Glomerular endothelial cell (primary cell): ENCODE results near the gene TXNIP.

- RAMPAGE, long total RNA = no peak
Observed at GRCh38 chr1:144567429-144568091, 25.1 kb upstream of the PPIAL4F start.

DNA sequence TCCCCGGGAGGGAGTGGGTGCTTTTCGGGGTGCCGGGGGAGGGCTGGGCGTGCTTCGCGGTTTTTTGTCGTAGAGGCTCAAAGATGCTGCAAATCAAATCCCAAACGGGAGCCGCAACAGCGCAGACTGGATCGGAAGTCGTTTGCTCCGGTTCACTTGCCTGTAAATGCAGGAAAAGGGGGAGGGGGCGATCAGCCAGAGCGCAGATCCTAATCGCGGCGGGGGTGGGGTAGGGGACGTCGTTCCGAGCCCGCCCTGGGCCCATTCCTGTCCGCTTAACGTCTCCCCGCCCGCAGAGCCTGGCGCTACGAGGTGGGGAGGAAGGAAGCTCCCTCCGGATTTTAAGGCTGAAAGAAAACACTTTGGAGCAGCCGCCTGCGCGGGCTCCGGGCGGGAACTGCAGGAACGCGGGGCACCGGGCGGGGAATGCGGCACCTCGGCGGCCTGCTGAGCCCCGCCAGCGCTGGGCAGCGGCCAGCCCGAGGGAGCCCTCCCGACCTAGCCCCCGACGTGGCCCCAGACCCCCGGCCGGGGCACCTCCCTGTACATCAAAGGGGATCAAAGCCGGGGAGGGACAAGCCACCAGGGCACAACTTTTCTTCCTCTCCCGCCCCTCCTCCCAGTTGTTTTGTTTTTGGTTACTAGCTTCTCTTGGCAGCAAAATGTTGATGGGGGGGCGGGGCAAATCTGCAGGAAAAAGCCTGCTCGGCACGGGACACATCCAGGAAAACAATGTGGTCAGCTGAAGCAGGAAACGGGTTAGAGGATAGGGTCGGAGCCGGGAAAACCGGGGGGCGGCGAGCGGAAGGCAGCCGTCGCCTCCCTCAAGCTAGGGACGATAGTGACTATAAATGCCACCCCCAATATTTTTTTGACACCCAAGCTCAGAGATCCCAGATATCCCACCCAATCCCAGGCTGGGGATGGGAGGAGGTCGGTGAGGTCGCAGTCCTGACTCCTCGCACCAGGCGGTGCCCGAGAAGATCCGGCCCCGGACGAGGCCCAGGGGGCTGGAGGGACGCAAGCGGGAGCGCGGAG lies 1.5 kb downstream of the SRGAP2B start:
- RAMPAGE, long total RNA = no peak

- RAMPAGE, long total RNA = no peak
Observed at GRCh38 chr1:145189220-145189646, 52.7 kb downstream of the PPIAL4D start.

DNA sequence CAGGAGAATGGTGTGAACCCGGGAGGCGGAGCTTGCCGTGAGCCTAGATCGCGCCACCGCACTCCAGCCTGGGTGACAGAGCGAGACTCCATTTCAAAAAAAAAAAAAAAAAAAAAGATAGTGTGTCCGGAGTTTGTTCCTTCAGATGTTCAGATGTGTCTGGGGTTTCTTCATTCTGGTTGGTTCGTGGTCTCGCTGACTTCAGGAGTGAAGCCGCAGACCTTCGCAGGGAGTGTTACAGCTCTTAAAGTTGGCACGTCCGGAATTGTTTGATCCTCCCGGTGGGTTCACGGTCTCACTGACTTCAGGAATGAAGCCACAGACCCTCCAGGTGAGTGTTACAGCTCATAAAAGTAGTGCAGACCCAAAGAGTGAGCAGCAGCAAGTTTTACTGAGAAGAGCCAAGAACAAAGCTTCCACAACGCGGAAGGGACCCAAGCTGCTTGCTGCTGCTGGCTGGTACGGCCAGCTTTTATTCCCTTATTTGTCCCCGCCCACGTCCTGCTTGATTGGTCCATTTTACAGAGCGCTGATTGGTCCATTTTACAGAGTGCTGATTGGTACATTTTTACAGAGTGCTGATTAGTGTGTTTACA lies 28.9 kb downstream of the RNF115 start:
- RAMPAGE, long total RNA = no peak

GRCh38 chr1:145797056-145797969 lies 26.6 kb downstream of the RNF115 start:
- RAMPAGE, long total RNA = no peak

- RAMPAGE, long total RNA = no peak
Observed at GRCh38 chr1:145871865-145873278, 13.3 kb downstream of the ANKRD35 start.

- RAMPAGE, long total RNA = no peak
Observed at GRCh38 chr1:145978160-145978521, 13.7 kb downstream of the POLR3GL start.

DNA sequence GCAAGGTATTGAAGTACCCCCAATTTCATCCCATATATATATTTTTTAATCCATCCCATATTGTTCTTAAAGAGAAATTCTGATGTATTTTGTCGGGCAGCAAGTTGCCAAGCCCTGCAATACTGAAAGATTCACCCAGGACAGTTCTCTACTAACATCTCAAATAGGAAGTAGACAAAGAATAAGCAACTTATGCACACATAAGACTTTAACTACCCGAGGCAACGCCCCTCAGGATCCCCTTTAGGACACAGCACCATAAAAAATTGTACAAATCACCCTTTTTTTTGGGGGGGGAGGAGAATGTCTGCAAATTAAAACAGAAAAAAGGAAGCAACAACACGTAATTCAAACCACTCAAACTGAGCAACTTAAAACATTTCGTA lies 824 bp downstream of the TXNIP start:
- RAMPAGE, long total RNA = no peak

GRCh38 chr1:145995948-145997001 lies at the start of gene TXNIP:
Gene TXNIP, minus strand, starts transcription at chr1:145996579.
- RAMPAGE, long total RNA = start-site peak on the minus strand at chr1:145996536-145996580, 149 and 92 reads in 2 replicates

DNA sequence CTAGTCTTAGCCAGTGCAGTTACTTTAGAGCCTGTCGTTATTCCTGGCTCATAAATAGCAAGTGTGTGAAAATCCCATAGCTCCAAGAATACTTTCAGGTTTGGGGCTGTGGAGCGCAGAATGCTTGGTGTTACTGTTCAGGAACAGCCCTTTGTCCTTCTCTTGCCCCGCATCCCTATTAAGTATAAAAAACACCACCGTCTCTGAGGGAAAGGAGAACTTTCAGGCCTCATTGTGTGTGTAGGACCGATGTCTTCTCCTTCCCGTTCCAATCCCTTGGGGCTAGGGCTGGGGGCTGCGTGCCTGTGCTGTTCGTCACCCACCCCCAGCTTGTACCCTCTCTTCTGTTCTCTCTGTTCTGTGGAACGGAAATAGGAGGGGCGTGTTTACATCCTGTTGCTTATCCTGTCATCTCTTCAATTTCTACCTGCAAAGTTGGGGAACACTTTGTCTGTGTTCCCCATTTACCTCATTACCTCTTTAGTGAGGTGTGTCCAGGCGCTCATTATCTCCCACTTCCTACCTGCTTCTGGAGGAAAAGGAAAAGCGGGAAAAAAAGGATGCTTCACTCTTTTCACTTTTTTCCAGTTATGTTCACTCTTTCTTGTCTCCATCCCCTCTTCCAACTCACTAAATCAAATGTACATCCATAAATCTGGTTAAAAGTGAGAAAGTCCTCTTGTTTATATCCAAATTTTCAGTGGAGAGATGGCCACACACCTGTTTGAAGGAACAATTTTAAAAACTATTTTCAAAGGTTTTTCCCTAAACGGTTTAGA lies 812 bp upstream of the TXNIP start:
- RAMPAGE, long total RNA = no peak

DNA sequence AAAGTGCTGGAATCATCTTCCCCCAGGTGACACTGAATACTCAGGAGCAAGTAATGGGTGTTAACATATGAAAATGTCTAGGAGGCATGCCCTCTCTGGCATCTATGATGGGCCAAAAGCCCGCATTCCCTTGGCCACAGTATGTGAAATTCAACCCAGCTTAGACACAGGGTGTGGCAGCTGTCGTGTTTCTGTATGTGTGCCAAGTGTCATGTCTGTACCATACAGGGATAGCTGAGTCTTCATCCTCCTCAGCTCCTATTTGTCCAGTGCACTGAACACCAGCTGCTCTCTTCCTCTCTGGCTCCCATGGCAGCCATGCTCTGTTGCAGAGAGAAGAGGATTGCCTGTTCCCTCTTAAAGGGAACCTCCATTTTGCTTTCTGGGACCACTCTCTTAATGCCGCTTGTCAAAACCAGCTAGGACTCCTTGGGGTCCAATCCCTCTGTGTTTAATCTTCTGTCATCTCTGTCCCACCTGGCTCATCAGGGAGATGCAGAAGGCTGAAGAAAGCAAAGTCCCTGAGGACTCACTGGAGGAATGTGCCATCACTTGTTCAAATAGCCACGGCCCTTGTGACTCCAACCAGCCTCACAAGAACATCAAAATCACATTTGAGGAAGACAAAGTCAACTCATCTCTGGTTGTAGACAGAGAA lies 32.7 kb downstream of the NBPF12 start:
- RAMPAGE, long total RNA = no peak

DNA sequence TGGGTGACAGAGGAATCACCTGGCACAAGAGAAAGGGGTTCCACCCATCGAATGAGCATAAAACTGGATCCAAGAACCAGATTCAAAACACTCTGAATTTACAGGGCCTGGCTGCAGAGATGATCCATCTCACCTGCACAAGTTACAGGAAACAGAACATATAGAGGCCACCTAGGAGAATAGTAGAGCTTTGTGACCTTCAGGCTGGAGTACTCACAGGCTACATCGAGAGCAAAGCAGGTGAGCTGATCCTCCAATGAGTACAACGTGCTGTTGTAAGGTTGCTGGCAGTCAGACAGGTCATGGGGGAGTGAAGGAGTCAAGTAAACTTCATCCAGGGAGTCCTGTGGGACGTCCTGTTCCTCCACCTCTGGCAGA lies 62.6 kb downstream of the PRKAB2 start:
- RAMPAGE, long total RNA = no peak

- RAMPAGE, long total RNA = no peak
Observed at GRCh38 chr1:147156975-147157852, 15.1 kb downstream of the PRKAB2 start.

DNA sequence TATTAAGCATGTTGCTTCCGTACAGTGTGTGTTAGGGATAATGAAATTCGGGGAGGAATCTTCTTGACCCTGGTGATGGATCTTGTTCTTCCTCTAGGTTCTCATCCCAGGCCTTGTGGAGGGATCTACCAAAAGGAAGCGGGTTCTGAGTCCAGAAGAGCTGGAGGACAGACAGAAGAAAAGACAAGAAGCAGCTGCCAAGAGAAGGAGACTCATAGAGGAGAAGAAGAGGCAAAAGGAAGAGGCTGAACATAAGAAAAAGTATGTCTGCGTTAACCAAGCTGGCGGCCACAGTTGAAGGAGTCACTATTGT lies 42.7 kb downstream of the CHD1L start:
- RAMPAGE, long total RNA = no peak

GRCh38 chr1:147423085-147423303 lies 118.3 kb upstream of the BCL9 start:
- RAMPAGE, long total RNA = no peak

DNA sequence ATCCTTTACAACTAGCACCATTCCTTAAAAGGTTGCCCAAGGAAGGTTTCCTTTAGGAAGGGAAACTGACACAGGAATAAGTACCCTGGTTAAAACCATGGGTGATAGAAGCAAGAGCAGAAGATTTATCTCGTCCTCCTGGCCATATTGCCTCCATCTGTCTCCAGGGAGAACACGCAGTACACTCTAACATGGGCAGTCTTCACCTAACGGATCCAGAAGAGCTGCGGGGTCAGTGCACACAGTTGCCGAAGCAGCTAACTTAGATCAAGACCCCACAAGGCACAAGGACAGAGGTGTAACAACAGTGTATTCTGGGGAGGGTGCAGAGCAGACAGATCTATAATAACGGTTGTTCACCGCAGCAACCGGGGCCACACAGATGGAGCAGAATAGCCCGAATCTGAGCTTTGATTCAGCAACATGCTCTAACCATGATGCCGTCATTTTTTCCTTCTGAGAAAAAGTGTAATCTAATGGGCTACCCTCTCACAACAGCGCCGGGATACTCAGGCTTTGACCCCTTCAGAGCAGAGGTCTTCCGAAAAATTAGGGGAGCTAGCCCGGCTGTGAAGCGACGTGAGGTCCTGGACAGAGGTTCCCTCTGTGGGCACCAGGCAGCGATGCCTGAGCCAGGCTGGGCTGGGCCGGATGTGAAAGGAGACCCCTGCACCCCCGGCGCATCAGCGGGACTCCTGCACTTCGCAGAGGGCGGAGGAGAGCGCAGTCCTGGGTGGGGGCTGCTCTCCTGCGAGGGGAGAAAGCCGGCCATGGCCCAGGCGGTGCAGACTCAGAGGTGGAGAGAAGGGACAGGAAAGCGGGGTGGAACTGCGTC lies 57.4 kb downstream of the BCL9 start:
- RAMPAGE, long total RNA = no peak

GRCh38 chr1:147640764-147641224 lies 29.5 kb downstream of the ACP6 start:
- RAMPAGE, long total RNA = no peak

GRCh38 chr1:147794441-147795031 lies 34.1 kb upstream of the GJA5 start:
- RAMPAGE, long total RNA = no peak

DNA sequence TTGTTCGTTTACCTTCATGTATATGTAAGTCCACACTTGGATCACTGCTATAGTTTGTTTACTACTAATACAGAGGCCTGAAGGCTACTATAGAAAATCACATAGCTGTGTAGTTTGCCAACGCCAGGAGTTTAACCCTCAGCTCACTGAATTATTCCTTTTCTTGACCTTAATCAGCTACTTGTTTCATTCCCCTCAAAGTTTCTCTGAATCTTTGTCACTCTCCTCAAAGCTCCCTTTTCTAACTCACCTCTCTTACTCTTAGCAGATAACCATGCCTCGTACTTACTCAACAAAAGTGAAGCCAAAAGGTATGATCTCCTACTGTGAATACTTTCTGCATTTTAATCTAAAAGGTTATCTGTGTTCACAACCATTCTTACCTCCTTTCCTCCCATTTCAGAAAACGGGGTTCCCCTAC lies 4.1 kb downstream of the GPR89B start:
- RAMPAGE, long total RNA = no peak

GRCh38 chr1:148013399-148014093 lies 85.3 kb downstream of the GPR89B start:
- RAMPAGE, long total RNA = no peak